Prostate gland (tissue), 2 donors: ENCODE measurements around the genes SUOX, RNF41 and CNPY2.

DNA sequence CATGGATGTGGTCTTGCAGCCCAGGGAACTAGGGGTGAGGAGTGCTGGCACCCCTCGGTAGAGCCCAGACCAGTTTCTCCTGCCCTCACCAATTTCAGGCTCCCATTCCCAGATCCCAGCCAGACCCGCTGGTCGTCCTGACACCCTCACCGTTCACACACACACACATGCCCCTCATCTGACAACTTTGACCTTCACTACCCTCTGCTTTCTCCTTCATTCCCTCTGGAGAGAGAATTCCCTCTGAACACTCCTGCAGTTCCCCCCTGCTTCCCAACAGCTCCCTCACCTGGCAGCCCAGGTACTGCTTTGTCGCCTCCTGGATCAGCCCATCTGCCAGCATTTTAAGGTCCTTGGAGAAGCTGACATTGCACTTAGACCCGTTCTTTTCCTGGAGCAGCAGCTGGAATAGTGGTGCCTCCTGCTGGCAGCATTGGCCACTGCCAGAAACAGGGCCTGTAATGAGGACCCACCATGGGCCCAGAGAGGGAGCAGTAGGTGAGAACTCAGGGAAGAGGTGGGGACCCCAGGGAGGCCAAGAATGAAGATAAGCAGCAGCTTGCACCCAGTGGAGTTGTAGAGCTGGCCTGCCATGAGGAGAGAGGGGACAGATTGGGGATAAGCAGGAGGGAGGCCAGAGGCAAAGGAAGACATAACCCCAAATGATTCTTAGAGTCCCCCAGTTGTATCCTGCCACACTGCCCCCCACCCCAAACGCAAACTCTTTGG lies 5.8 kb upstream of the GDF11 start:
- PRO-cap, result no peak
- RAMPAGE, long total RNA, 2 experiments, result no peak in any of the 2 experiments

DNA sequence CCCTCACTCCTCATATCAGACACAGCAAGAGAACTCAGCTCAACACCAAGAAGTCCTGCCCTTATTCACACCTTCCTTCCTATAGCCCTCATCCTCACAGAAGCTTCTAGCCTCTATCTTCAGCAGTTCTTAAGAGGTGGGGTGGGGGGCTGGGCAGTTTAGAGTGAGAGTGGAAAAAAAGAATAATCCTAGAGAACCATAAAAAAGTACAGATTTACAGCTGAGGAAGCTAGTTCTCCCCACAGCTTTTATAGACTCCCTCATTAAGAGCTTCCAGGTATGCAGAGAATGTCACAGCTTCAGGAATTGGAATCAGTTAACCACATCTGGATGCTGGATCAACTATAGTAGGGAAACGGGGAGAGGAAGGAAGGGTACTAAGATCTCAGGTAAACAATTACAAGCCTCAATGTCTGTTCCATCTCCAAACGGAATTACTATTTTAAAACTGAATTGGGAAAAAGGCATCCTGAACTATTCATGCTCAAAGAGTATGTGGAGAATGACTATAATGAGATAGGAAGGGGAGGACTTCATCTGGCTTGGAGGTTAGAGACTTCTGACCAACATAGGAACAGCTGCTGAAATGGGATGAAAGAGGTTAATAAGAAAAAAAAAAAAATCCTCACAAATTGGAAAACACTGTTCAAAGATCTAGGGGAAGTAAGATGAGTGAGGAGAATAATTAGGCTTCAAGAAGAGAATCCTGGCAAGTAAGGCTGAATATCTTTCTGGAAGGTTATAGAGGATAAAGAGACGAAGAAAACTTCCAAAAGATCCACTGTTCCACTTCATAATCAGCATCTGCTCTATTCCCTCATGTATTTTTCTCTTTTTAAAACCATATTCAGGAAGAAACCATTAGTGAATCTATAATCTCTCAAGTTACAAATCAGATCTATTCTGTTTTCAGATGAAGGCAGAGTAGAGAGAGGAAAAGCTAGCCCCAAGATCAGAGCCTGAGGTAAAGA lies 12.5 kb downstream of the GDF11 start:
- PRO-cap, result no peak
- RAMPAGE, long total RNA, 2 experiments, result no peak in any of the 2 experiments

- PRO-cap, result unidirectional peak, plus-strand start at chr12:55817407
- RAMPAGE, long total RNA, 2 experiments, result no peak in any of the 2 experiments
These were observed 632 bp downstream of the SARNP start for GRCh38 chr12:55816660-55817524.

GRCh38 chr12:55829896-55831130 lies 926 bp upstream of the DNAJC14 start:
- PRO-cap, result unidirectional peak, minus-strand start at chr12:55830267; bidirectional peak, plus-strand start at chr12:55830843, minus-strand start at chr12:55830527
- RAMPAGE, long total RNA, 2 experiments, result start-site peak on the plus strand in 2 of 2 experiments, at chr12:55830836-55830980 at its widest, 563 to 756 reads per replicate; start-site peak on the minus strand in 1 of 2 experiments, at chr12:55830724-55830824 at its widest, 76 reads per replicate

GRCh38 chr12:55831131-55832305 lies 2.1 kb upstream of the DNAJC14 start:
- PRO-cap, result no peak
- RAMPAGE, long total RNA, 2 experiments, result no peak in any of the 2 experiments

DNA sequence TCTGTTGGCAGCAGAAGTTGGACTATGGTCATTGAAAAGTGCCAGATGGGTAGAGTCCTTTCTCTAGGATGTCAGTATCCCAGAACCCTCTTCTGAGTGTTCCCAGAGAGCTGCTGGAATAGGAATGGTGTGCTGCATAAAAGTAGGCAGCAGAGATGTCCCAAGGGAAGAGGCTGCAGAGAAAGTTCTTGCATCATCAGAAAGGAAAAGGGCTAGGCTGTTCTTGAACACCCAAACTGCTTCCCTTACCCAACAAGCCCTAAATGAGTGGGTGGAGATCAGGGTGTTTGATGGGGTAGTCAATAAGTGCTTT lies 3.4 kb downstream of the DGKA start:
- PRO-cap, result no peak
- RAMPAGE, long total RNA, 2 experiments, result no peak in any of the 2 experiments

GRCh38 chr12:55952590-55953400 lies 13.0 kb downstream of the PMEL start:
- PRO-cap, result no peak
- RAMPAGE, long total RNA, 2 experiments, result no peak in any of the 2 experiments

- PRO-cap, result no peak
- RAMPAGE, long total RNA, 2 experiments, result no peak in any of the 2 experiments
These were observed 2.7 kb upstream of the SUOX start for GRCh38 chr12:55994304-55994776.

GRCh38 chr12:55996976-55998048 lies at the start of gene SUOX:
Gene SUOX, plus strand, starts transcription at chr12:55997276.
- PRO-cap, result bidirectional peak, plus-strand start at chr12:55997286, minus-strand start at chr12:55997146
- RAMPAGE, long total RNA, 2 experiments, result start-site peak on the plus strand in 2 of 2 experiments, at chr12:55997270-55997326 at its widest, 281 to 308 reads per replicate

DNA sequence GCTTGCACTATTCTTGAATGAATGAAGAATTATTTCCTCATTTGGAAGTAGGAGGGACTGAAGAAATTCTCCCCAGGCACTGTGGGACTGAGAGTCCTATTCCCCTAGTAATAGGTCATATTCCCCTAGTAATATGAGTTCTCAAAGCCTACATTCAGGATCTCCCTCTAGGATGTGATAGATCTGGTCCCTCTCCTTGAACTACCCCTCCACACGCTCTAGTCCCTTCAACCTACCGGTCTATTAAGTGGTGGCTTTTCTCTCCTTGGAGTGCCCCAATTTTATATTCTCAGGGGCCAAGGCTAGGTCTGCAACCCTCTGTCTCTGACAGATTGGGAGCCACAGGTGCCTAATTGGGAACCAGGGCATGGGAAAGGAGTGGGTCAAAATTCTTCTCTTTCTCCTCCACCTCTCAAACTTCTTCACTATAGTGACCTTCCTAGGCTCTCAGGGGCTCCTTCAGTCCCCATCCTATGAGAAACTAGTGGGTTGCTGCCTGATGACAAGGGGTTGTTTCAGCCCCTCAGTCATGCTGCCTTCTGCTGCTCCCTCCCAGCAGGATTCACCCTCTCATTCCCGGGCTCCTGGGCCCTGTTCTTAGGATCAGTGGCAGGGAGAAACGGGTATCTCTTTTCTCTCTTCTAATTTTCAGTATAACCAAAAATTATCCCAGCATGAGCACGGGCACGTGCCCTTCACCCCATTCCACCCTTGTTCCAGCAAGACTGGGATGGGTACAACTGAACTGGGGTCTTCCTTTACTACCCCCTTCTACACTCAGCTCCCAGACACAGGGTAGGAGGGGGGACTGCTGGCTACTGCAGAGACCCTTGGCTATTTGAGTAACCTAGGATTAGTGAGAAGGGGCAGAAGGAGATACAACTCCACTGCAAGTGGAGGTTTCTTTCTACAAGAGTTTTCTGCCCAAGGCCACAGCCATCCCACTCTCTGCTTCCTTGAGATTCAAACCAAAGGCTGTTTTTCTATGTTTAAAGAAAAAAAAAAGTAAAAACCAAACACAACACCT lies 5.5 kb upstream of the RPS26 start:
- PRO-cap, result no peak
- RAMPAGE, long total RNA, 2 experiments, result no peak in any of the 2 experiments

DNA sequence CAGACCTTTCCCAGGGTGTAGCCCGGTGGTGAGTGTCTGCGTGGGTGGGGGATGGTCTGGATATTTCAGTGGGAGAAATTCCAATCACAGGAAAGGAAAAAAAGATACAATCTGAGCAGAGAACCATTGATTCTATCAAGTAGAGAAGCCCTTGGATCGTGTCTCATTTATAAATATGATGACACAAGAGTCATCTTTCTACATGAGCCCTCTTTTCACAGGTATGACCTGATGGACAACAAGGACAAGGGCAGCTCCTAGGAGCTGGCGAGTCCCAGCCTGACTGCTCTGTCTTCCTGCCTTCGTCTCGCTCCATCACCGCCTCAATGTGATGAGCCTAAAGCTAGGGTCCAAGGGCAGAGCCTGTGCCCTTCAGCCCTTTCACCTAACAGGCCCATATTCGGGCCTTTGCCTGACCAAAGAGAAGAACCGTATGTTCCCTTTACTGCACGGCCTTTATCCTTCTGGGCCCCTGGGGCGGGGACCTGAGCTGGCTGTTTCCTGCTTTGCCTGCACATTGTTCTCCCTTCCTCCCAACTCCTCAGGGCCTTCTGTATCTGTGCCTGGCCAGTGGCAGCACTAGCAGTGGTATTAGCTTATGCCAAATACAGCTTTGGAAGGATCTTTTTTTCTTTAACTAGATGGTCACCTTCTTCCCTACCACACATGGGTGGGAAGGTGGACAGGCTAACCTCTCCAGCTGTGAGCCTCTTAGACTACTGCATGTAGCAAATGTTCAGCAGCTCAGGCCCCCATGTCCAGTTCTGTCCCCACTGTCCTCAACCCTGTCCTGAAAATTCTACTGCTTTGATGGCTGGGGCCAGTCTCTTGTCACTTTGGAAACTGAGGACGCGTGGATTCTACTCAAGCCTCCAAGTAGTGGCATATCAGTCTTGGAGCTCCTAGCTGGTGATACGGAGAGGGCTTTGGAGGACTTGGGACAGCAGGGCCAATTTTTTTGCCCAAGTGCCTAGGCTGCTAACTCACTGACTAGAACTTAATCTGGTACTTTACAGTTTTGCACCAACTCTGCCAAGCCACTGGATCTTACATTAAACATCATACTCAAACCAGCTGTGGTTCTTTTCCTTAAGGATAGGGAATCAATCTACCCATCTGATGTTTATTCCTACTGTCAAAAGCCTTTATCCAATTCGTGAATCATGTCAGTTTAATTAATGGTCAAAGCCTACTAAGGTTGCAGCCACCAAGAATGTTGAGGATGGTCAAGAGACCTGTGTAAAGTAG lies 8.4 kb upstream of the MYL6B start:
- PRO-cap, result unidirectional peak, minus-strand start at position 431 of the sequence; unidirectional peak, minus-strand start at position 458 of the sequence
- RAMPAGE, long total RNA, 2 experiments, result no peak in any of the 2 experiments

DNA sequence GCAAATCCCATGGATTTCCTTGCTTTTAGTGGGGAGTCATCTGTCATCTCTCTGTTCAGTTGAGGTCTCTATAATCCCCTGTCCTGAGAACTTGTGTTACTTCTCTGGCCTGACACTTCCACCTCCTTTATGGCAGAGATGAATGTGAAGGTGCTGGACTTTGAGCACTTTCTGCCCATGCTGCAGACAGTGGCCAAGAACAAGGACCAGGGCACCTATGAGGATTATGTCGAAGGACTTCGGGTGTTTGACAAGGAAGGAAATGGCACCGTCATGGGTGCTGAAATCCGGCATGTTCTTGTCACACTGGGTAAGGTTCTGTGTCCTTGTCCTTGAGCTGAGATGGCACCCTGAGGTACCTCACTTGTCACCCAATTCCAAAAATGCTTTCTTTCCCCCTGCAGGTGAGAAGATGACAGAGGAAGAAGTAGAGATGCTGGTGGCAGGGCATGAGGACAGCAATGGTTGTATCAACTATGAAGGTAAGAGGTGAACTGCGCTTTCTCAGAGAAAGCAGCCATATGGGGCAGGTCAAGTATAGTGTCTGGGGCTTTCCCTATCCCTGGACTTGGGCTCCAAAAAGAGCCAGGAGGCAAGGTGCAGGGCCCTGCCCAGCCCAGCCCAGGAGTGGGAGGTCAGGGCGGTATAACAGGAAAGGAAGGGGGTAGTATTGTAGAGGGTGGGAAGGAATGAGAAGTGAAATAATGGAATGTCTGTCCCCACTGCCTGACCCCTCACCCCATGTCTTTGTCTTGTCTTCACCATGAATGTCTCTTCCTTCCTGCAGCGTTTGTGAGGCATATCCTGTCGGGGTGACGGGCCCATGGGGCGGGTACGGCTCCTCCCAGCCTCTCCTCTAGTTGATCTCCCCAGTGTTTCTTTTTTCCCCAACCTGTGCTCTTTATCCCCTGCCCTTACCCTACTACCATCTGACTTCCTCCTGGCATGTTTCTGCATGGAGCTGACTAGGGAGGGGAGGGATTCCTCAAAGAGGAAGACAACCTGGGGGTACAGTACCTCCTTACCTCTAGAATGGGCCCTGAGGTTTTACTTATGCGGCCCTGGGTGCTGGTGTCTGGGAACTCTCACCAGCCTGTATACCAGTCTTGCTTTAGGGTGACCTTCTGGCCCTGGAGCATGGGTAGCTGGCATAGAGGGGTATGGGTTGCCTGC lies 2.1 kb downstream of the MYL6 start:
- PRO-cap, result bidirectional peak, plus-strand start at position 879 of the sequence, minus-strand start at position 765 of the sequence
- RAMPAGE, long total RNA, 2 experiments, result no peak in any of the 2 experiments

DNA sequence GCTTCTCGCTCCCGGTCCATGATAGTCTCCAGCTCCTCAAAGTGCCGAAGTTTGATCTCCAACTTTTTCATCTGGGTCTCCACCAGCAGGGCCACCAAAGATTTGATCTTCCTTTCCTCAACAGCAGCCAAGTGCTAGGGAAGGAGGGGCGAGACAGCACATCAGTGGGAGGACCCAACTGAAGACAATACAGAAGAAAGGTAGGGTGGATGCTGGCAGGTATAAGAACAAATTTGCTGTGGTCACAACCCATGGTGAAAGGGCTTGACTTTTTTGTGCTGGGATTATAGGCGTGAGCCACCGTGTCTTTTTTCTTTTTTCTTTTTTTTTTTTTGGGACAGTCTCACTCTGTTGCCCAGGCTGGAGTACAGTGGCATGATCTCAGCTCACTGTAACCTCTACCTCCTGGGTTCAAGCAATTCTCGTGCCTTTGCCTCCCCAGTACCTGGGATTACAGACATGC lies 9.9 kb downstream of the MYL6 start:
- PRO-cap, result no peak
- RAMPAGE, long total RNA, 2 experiments, result no peak in any of the 2 experiments

DNA sequence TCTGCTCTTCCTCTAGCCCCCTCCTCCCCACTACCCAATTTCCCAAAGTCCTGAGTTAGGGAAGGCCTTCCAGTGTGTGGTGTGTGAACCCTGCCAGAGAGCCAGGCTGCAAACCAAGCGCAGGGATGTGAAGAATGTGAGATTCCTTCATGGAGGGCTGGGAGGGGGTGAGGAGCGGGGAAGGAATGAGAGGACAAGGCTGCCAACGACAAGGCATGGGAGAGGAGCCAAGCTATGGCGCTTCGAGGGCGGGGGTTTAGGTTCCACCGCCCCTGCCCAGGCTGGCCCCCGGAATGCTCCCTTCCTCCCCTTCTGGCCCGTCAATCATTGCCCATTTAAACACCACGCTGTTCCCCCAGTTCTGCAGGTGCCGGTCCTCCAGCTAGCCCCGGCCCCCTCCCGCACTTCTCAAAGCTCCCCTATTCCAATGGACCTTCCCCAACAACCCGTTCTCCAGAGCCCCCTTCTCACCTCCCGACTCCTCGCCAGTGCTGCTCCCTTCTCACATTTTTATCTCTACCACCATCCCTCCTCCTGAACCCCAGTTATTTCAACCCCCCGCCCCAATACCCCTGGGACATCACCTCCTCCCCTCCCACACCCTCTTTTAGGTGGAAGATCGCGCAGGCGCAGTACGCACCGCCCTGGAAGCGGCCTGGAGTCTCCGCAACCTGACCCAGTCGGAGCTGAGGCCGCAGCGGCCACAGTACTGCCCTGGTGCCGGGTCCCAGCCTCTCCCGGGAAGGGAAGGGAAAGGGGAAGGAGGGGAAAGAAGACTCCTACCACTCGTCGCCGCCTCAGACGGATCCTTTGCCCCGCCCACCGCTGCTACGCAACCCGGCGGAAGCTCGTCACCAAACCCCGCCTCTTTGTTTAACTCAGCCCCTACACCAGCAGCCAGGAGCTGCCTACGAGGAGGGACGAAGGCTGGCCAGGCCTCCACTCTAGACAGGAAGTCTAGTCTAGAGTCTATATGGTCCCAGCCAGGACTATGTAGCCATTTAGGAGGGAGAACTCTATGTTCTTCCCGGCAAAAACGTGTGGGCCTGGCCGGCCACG lies at the start of gene RNF41:
RNF41 (minus strand) TSS at position 803 of the 1,059 bp plus-strand sequence.
- PRO-cap, result bidirectional peak, plus-strand start at position 679 of the sequence, minus-strand start at position 609 of the sequence; bidirectional peak, plus-strand start at position 900 of the sequence, minus-strand start at position 803 of the sequence
- RAMPAGE, long total RNA, 2 experiments, result start-site peak on the minus strand in 2 of 2 experiments, centred at position 777 of the sequence, 157 to 282 reads per replicate

GRCh38 chr12:56222179-56222694 lies 515 bp upstream of the RNF41 start:
- PRO-cap, result no peak
- RAMPAGE, long total RNA, 2 experiments, result no peak in any of the 2 experiments

GRCh38 chr12:56271042-56271981 lies 4.6 kb downstream of the COQ10A start:
- PRO-cap, result no peak
- RAMPAGE, long total RNA, 2 experiments, result no peak in any of the 2 experiments

DNA sequence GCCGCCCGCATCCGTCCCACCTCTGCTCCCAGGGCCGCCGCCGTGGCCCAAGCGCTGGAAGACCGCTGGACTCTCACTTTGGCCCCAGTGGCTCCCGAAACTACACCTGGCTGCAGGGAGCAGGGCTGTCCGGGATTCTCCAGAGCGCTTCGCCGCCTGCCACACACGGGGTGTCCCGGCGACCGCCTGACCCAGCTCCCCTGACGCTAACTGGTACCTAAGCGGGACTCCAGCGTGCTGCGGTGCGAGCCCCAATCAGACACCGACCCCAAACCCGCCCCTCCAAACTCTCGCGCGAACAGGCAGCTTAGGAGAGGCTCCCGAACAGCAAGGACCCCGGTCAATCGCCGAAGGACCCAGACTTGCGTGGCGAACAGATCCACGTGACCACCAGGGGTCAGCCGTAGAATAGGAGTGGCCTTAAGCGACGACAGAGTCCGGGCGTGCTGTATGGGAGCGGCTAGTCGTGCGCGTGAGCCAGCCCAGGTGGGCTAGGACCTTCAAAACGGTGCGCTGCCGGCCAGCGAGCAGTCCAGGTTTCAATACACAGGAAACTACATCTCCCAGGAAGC lies at the start of gene CNPY2:
CNPY2 (minus strand) TSS at position 188 of the 572 bp plus-strand sequence.
- PRO-cap, result bidirectional peak, plus-strand start at position 305 of the sequence, minus-strand start at position 192 of the sequence; bidirectional peak, plus-strand start outside the sequence, minus-strand start at position 546 of the sequence
- RAMPAGE, long total RNA, 2 experiments, result start-site peak on the plus strand in 1 of 2 experiments, centred at position 354 of the sequence, 9 reads per replicate; start-site peak on the minus strand in 2 of 2 experiments, centred at position 160 of the sequence, 875 to 1,266 reads per replicate

GRCh38 chr12:56336419-56337024 lies 2.2 kb upstream of the IL23A start:
- PRO-cap, result no peak
- RAMPAGE, long total RNA, 2 experiments, result no peak in any of the 2 experiments

DNA sequence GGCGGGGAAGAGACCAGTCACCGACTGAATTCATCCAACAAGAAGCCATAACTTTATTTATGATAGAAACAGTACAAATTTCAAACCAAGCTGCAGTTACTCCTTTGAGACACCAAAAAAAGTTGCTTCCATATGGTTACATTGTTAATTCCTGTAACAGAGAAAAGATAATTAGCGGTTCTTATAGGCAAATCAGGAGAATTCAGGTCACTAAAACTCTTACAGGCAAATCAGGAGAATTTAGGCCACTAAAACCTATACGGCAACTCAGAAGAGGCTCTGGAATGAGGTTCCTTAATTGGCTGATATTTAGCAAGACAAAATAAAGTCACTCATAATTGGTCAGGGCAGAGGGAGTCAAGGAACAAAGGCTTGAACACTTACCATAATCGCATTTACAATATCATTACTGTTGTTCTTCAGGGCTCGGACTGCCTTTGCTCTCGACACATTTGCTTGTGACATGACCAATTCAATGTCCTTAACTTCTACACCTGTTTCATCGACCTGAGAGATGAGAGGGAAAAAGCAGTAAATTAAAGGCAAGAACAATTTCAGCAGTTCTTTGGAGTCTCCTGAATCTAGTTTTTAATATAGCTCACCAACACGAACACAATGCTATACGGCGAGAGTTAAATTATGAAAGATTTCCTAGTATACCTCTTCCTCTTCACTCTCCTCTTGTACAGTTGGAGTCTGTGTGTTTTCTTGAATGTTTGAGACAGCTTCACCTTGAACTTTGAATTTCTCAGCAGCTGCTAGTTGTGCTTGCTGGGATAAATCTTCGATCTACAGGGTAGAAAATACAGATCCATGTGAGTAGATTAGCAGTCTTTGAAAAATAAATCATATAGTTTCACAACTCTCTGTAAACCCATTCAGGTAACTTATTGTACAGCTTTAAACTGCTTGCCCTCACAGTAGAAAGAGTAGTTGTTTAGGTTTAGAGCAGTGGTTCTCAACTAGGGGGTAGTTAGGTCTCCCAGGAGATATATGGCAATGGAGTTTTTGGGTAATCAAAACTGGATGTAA lies 12.4 kb downstream of the NACA start:
- PRO-cap, result no peak
- RAMPAGE, long total RNA, 2 experiments, result no peak in any of the 2 experiments

- PRO-cap, result no peak
- RAMPAGE, long total RNA, 2 experiments, result no peak in any of the 2 experiments
These were observed 10.5 kb downstream of the NACA start for GRCh38 chr12:56714577-56714925.